Left common carotid artery plus branches (tissue), 1 donor: ENCODE measurements around the genes RTL9, ALG13, SLC6A14 and ZCCHC12.

GRCh38 chrX:109848188-109849002 lies 115.3 kb upstream of the ACSL4 start:
- PRO-cap = no peak

GRCh38 chrX:110003444-110003701 lies 459 bp downstream of the TMEM164 start:
- PRO-cap = no peak

DNA sequence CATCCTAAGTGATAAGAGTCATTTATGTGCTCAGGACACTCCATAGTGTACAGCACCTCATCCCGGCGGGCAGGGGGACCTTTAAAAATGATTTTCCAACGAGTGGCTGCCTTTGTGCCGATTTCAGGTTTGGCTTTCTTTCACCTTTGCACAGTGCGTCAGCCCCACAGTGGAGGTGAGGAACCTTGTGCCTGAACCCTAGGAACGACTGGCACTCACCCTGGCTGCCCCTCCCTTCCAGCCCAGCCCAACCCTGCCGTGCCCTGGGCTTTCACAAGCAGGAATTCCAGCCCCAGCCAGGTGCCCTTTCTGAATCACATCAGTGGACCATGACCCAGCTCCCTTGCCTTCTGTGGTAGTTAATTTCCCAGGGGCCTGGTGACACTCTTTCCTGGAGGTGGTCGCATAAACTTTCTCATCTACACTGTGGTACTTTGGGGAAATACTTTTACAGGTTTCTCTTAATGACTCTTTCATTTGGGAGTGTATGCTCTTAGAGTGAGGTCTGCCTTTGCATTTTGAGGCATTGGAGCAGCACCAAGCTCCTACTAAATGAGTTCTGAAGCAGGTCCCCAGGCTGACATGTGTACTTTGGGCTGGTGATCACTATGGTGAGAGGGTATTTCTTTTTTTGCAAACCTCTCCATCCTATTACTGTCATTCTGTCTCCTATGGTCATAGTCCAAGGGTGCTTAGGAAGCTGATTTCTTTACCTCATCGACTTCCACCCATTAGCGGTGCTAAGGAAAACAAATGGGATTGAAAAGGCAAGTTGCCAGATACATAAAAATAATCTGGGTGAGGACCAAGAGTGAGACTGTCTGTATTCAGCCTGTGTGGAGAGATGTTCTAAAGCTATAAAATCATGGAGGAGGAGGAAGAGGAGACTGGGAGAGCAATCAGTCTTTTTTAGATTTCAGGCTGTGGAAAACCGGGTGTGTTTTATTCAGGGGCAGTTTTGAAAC lies 1.6 kb downstream of the TMEM164 start:
- PRO-cap = no peak

DNA sequence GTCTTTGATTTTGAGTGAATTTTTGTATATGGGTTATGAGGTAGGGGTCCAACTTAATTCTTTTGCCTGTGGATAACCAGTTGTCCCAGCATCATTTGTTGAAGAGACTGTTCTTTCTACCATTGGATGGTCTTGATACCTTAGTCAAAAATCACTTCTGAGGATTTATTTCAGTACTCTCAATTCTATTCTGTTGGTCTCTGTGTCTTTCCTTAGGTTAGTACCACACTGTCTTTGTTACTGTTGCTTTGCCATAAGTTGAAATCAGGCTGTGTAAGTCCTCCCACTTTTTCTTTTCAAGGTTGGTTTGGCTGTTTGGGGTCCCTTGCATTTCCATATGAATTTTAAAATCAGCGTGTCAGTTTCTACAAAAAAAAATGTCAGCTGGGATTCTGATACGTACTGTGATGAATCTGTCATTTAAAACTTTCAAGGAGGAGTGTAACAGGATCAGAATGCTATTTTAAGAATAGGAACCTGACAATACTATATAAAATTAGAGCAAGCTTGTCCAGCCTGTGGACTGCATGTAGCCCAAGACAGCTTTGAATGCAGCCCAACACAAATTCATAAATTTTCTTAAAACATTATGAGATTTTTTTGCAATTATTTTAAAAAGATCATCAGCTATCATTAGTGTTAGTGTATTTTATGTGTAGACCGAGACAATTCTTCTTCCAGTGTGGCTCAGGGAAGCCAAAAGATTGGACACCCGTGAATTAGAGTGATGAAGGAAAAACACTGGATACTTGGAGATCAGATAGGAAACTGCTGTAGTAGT lies 56.4 kb downstream of the TMEM164 start:
- PRO-cap = no peak

- PRO-cap = no peak
These were observed at the start of gene RTL9 for GRCh38 chrX:110358562-110359107. RTL9 (plus strand) TSS chrX:110358848.

DNA sequence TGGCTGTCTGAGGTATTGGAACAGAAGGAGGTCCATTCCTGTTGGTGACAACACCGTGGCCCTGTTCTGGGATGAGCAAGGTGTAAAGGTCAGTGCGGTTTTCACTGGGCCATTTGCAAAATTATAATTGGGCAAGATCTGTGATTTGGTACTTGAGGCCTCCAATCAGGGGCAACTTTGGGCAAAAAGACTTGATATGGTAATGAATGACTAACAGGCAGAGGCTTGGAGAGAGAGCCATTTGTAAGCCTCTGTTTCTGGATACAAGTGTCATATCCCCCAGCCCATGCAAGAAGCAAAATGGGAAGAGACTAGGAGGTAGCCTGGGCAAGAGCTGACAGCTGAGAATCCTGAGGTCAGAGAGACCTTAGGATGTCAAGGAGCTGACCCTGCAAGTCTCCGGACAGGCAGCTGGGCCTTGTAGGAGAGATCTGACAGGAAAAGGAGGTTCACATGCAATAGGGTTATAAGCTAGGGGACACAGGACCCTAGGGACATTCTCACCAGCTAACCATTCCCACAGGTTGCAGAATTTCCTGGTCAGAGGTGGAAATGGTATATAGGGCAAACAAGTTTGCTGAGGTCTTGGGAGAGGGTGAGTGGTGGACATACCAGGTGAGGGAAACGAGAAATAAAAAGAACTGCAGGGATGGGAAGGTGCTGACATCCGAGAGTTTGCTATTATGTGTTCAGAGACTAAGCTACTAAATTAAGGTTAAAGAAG lies 1.8 kb downstream of the PAK3 start:
- PRO-cap = no peak

GRCh38 chrX:111680657-111681450 lies at the start of gene ALG13:
ALG13 (plus strand) TSS chrX:111681170.
- PRO-cap = bidirectional peak, plus-strand start at chrX:111681291, minus-strand start at chrX:111681113

DNA sequence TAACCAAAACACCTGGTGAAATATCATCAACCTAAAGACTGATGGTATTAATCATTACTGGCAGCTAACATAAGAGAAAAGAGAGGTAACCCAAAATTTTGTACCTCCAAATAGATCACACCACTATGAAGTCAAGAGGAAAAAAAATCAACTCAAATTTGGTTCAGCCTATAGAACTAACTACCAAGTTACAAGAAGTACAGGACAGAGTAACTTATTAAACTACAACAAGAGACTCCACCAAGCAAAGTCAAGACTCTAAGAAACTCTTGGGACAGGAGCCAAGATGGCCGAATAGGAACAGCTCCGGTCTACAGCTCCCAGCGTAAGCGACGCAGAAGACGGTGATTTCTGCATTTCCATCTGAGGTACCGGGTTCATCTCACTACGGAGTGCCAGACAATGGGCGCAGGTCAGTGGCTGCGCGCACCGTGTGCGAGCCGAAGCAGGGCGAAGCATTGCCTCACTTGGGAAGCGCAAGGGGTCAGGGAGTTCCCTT lies 38.6 kb upstream of the LHFPL1 start:
- PRO-cap = no peak

GRCh38 chrX:114040546-114041310 lies 543.2 kb upstream of the HTR2C start:
- PRO-cap = no peak

DNA sequence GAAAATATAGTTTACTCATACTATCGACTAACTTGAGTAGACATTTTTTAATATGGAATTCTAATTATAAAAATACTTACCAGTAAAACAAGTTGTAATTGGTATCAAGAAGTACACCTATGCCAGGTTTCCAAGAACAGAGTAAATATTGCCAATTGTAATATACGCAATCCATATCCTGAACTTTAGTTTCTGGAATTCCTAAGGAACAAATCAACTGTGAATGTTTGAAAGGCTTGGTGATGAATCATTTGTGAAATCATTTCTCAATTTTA lies 3.8 kb downstream of the IL13RA2 start:
- PRO-cap = no peak

DNA sequence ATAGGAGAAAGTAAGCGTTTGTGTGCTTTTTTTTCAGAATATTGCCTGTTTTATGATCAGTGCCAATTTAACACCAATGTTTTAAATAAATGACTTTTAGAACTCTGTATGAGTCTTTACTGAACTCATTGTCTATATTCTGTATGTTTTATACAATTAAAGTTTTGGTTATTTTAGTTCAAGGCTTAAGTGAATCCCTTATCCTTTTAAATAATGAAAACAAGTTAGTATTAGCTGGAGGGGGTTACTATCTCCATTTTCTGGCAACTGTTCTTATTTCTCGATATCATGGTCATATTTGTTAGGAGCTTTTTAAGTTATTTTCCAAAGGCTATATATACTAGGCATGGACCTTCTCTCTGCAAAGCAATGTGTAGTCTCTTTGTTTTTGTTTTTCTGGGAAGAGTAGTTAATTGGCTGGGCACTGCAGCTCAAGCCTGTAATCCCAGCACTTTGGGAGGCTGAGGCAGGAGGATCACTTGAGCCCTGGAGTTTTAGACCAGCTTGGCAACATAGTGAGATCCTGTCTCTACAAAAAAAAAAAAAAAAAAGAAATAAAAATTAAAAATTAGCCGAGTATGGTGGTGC lies 37.9 kb downstream of the PLS3 start:
- PRO-cap = no peak

GRCh38 chrX:115889644-115890730 lies 280.6 kb upstream of the AGTR2 start:
- PRO-cap = no peak

- PRO-cap = no peak
These were observed 265.7 kb upstream of the AGTR2 start for GRCh38 chrX:115904592-115905482.

DNA sequence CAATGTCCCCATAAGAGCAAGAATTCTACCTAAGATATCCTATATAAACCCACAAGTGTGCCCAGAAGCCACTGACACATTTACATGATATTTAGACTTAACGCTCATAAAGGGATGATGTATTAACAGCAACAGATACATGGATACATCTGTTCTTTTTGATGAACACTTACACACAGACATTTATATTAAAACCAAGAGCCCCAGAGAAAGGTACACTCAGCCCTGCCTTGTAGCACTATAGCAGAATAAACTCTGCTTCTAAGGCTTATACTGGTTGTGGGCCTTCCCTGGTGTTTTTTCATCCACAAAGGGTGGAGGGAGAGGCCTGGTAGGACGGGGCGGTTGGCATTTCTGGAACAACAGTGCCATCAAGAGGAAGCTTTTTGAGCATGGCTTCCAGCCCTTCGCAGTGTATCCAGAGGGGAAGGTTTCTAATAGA lies 229.9 kb upstream of the AGTR2 start:
- PRO-cap = no peak

GRCh38 chrX:115944725-115945355 lies 225.7 kb upstream of the AGTR2 start:
- PRO-cap = no peak

DNA sequence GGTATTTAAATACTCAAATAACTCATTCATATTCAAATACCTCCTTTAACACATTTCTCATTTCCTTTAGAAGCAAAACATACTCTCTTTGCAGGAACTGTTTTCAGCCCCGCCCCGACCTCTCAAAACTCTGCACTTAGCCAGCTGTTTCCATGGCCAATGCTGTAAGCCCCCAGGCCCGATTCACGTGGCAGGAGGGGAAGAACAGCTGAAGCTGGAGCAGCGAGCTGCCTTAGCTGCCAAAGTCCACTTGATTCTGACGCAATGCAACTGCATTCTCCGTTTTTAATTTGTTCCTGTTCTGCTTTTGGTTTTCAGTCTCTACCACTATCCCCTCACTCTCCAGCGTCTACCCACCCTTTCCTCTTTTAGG lies 160.8 kb upstream of the AGTR2 start:
- PRO-cap = no peak

DNA sequence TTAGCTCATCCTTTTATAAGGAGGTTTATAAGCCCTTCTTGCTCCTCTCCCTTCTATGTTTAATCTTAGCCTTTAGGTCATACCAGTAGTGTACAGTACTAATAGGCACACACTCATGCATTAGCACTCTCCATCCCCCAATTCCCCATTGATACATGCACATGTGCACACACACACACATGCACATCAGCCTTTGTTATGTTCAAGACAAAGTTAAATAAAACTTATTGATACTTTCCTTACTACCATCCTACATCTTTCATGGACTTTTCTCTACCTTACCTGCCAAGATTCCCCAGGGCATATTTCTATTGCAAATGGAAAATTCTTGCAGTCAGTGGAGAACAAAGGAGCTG lies 1.1 kb upstream of the SLC6A14 start:
- PRO-cap = no peak

GRCh38 chrX:116436218-116436883 lies at the start of gene SLC6A14:
SLC6A14 (plus strand) TSS chrX:116436606.
- PRO-cap = no peak

DNA sequence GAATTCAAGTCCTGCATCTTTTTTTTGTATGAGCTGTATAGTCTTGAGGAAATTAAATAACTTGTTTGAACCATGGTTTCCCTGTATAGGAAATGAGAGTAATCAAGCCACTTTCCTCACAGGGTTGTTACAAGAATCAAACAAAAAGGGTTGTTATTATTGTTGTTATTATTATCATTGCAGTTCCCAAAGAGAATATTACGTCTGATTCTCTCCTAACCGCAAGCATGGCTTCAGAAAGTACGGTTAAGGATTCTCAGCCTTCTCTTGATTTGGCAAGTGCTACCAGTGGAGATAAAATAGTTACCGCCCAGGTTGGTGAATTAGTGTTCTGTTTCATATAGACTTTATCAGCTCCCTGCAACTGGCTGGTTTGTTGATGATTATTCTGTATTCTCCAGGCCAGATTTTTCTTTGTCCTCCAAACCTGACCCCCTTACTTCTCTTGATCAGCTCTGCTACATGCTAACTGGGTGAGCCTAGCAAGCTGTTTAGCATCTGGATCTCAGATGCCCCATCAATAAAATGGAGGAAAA lies 48.0 kb downstream of the WDR44 start:
- PRO-cap = no peak

GRCh38 chrX:118823420-118824256 lies at the start of gene ZCCHC12:
ZCCHC12 (plus strand) TSS chrX:118823824.
- PRO-cap = no peak